AG09319 (cell line): ENCODE measurements around the gene RGPD3.

DNA sequence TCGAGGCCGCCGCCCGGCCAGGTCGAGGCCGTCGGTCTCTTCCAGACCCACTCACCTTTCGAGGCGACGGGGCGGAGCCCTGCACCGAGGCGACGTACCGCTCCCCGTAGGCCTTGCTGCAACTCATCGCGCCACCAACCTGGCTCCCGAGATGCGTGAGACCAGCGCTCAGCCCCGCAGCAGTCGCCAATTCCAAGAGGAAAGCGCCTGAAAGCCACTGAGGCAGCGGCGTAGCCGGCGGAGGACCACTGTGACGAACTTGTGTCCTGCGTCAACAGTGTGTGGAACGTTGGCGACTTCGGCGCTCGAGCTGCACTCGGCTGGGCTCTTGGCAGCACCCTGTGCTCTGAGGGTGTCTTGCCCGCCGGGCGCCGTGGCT is at the start of gene RGPD3:
Gene RGPD3, minus strand, starts transcription at position 252 of the 379 bp plus-strand sequence.
- RRBS, result no CpG with 5 or more reads among the region's 40 CpGs

GRCh38 chr2:106561370-106562063 is 74.4 kb downstream of the CD8B2 start:
- RRBS, result no CpG with 5 or more reads among the region's 12 CpGs

- RRBS, result no CpG with 5 or more reads among the region's 7 CpGs
Observed at GRCh38 chr2:106565883-106566487, 78.8 kb downstream of the CD8B2 start.

DNA sequence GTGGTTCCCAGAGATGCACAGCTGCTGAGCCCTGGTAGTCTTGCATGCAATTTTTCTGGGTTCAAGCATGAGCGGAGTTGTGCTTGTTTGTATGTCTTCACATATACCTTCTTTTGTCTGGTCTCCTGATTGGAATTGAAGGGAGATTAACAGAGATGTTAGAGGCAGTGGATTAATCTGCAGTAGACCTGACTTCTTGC is 251.9 kb upstream of the ST6GAL2 start:
- RRBS, result no CpG with 5 or more reads among the region's 1 CpG

GRCh38 chr2:107542101-107542942 is 284.4 kb upstream of the RGPD4 start:
- RRBS, result no CpG with 5 or more reads among the region's 10 CpGs

DNA sequence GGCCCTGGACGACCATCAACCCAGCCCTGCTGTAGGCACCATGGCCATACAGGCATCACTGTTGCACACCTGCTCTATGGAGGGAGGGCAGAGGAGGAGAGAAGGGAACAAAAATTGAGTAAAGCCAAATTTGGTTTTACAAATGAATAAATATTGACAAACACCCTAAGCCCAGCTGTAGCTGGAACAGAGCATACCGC is 20.1 kb upstream of the SULT1C2 start:
- RRBS, result no CpG with 5 or more reads among the region's 2 CpGs

- RRBS, result no CpG with 5 or more reads among the region's 2 CpGs
Observed at GRCh38 chr2:108270856-108271282, 17.8 kb upstream of the SULT1C2 start.

GRCh38 chr2:108316568-108317170 is 28.0 kb downstream of the SULT1C2 start:
- RRBS, result no CpG with 5 or more reads among the region's 12 CpGs

GRCh38 chr2:108355942-108356514 is 21.7 kb upstream of the SULT1C4 start:
- RRBS, result no CpG with 5 or more reads among the region's 1 CpG

- RRBS, result no CpG with 5 or more reads among the region's 3 CpGs
Observed at GRCh38 chr2:108472763-108473382, 23.9 kb downstream of the GCC2 start.

DNA sequence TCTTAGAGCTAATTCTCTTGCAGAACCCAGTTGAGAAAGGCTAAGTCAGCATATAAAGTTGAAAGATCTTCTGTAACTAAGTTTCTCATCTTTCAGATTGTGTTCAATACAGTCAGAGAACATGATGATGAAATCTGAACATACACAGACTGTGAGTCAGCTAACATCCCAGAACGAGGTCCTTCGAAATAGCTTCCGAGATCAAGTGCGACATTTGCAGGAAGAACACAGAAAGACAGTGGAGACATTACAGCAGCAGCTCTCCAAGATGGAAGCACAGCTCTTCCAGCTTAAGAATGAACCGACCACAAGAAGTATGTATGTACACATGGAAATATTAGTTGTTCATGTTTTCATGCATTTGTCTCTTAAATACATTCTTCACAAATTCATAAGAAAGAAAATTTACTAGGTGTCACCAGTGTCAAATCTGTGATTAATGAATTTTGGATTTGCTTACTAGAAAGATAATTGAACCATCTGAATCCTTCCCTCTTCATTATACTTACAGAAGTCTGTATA is 41.7 kb upstream of the LIMS1 start:
- RRBS, result no CpG with 5 or more reads among the region's 5 CpGs

- RRBS, result no CpG with 5 or more reads among the region's 2 CpGs
Observed at GRCh38 chr2:108595800-108596098, 61.5 kb downstream of the LIMS1 start.

GRCh38 chr2:108596099-108596828 is 62.0 kb downstream of the LIMS1 start:
- RRBS, result no CpG with 5 or more reads among the region's 11 CpGs

GRCh38 chr2:108701230-108701553 is 18.1 kb upstream of the RANBP2 start:
- RRBS, result no CpG with 5 or more reads among the region's 3 CpGs

DNA sequence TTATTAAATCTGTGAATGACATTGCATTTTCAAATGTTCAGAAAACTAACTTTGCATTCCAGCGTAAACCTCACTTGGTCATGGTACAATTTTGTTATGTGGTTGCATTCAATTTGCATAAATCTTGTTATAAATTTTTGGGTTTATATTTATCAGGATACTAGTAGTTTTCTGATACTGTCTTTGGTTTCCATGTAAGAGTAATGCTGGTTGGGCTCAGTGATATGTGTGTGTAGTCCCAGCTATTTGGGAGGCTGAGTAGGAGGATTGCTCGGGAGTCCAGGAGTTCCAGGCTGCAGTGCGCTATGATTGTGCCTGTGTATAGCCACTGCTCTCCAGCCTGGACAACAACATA is 12.5 kb upstream of the CCDC138 start:
- RRBS, result no CpG with 5 or more reads among the region's 3 CpGs

DNA sequence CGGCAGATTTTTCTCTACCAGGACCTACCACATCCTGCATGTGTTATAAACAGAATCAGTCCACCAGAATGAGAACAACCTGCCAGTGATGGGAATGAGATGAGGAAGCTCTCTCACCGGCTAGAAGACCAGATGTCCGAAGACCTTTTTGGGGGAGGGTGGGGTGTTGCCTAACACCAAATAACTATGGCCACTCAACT is 88.5 kb downstream of the SH3RF3 start:
- RRBS, result no CpG with 5 or more reads among the region's 3 CpGs

DNA sequence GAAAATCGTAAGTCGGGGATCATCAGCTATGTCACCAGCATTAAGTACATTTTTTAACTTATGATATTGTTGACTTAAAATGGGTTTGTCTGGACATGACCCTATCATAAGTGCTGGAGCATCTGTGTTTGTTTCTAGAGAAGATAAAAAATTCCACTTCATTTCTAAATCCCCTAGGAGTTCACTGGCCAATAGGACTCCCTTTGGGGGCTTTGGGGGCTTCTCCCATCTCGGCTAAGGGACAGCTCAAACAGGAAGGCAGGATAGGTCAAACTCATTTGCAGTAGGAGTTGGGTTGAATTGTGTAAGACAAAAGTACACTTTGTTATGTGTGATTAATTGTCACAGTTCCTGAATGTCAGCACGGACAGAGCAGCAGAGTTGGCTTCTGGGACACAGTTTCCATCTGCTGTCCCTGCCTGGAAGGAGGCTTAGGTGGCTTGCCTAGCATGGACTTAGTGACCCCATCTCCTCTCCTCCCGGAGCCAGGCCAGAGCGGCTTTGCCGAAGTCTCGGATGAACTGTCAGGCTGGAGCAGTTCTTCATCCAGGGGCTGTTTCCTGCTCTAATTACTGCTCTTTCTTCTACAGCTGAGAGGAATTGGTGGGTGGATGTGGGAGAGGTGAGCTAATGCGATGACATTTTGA is 101.8 kb downstream of the SH3RF3 start:
- RRBS, result no CpG with 5 or more reads among the region's 9 CpGs

DNA sequence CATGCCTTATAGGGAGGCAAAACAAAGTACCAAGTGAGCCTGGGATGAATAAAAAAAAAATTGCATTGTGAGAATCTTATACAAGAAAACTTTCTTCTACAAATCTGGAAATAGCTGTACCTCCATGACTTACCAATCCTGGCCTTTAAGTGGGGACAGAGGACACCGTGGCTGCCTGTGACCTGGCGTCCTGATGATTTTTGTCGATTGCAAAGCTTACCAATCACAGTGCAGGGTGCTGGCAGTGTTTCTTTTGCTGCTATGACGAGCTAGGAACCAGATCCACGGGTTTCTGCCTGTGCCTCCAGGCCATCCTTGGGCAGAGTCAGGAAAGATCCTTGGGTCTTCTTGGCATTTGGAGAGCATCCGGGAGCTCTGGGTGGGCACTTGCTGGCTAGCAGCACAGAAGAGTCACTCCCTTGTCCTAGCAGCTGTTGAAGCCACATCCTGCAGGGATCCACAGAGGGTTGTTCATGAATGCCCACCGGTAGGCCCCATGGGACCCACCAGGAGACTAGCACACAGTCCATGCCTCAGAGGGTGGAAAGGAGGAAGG is 206.0 kb downstream of the SEPTIN10 start:
- RRBS, result no CpG with 5 or more reads among the region's 7 CpGs

- RRBS, result no CpG with 5 or more reads among the region's 12 CpGs
Observed at GRCh38 chr2:109612709-109613223, 1.0 kb downstream of the SEPTIN10 start.

DNA sequence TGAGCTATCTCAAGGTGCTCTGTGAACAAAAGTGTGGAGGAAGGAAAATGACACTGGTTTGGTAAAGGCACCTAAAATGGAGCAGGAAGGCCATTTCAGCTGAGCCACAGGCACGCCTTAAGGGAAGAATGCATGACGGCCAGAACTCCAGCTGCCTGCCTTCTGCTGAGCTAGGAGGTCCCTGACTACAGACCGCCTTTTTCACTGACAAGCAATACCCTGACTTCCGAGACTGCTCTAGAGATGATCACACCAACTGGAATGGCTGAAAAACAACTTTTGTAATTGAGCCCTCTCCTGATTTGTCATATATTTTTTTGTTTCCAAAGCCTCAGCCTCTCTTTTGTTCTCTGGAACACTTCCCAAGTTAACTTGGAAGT is 61.0 kb downstream of the MALL start:
- RRBS, result no CpG with 5 or more reads among the region's 4 CpGs